Bronchus (tissue), 1 donor: ENCODE data around the gene CHRM2.

DNA sequence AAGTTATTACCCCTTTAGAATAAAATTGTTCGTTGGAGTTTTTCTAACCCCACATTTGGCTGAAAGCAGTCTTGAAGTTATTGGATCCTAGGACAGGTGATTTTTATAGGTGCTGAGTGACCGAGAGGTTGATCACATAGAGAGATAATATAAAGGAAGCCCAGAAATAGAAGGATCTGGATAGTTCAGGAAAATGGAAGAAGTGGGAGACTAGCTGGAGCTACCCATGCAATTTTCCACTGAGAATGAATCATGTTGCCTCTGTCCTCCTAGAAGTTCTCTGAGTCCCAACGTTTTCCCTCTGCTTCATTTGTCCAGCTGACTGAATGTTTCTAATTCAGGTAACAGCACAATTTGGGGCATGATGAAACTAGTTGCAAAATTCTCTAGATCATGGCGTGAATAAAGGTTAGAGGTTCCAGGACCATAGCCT is 17.9 kb upstream of the FAM180A start:
- PRO-cap = no peak

GRCh38 chr7:136868276-136869562 is at the start of gene CHRM2:
CHRM2 (plus strand) TSS chr7:136868652.
- PRO-cap = no peak

DNA sequence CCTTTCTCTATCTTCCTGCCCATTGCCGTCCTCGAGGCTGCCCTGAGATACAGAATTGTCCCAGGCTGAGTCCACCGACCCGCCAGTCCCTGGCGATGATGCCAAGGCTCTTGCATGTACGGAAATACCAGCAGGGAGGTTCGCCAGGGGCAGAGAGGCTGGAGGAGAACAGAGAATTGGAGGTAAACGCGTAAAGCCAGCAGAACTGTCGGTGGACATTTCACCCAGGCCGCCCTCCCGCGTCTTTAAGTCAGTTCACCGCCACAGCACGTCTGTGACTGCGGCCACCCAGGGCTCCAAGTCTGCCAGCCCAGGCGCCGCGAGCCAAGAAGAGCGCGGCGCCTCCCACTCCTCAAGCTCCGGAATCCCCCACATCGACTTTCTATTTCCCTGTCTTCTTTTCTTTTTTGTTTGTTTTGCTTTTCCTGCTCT is 2.1 kb downstream of the CHRM2 start:
- PRO-cap = no peak

DNA sequence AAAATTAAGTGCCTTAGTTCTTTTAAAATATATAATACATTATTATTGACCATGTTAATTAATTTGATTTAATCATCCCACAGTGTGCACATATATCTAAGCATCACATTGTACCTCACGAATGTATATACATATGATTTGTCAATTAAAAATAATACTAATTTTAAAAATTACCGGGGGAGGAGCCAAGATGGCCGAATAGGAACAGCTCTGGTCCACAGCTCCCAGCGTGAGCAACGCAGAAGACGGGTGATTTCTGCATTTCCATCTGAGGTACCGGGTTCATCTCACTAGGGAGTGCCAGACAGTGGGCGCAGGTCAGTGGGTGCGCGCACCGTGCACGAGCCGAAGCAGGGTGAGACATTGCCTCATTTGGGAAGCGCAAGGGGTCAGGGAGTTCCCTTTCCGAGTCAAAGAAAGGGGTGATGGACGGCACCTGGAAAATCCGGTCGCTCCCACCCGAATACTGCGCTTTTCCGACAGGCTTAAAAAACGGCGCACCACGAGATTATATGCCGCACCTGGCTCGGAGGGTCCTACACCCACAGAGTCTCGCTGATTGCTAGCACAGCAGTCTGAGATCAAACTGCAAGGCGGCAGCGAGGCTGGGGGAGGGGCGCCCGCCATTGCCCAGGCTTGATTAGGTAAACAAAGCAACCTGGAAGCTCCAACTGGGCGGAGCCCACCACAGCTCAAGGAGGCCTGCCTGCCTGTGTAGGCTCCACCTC is 161.9 kb downstream of the PTN start:
- PRO-cap = no peak

DNA sequence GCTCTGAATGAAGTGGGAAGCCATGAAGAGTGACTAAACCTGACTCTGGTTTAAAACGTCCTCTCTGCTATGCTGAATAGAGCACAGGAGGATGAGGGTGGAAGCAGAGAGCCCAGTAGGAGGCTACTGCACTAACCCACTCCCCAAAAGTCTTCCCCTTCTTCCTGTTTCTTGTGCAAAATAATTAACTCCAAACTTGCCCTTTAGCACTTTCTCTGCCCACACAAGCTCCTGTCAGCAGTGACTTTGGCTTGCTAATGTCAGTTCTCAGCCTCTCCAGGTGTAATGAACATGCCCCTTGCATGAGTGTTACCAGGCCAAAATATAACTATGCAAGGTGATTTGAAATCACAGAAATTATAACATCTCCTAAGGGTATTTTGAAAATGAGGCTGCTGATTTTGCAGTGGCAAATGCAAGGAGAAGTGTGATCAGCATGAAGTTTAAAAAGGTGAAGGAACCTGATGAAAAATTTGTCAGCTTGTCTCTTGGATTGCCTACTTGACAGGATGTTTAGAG is 3.8 kb upstream of the PTN start:
- PRO-cap = no peak

DNA sequence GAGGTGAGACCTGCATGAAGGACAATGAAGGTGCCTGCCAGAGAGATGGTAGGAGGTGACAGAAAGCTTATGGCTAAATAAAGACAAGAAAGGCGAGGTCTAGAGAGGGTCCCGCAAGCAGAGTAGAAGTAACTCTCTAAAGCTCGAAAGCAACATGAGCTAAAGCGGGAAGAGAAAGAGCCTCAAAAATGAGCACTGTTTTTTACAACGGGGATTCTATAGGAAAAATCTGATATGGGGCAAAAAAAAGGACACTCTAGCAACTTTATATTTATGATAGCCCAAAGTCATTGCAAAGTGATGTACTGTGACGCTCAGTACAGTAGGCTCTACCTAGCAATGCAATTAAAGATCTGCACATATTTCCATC is 91.9 kb upstream of the PTN start:
- PRO-cap = no peak

GRCh38 chr7:137579902-137580158 is 236.3 kb upstream of the PTN start:
- PRO-cap = no peak

DNA sequence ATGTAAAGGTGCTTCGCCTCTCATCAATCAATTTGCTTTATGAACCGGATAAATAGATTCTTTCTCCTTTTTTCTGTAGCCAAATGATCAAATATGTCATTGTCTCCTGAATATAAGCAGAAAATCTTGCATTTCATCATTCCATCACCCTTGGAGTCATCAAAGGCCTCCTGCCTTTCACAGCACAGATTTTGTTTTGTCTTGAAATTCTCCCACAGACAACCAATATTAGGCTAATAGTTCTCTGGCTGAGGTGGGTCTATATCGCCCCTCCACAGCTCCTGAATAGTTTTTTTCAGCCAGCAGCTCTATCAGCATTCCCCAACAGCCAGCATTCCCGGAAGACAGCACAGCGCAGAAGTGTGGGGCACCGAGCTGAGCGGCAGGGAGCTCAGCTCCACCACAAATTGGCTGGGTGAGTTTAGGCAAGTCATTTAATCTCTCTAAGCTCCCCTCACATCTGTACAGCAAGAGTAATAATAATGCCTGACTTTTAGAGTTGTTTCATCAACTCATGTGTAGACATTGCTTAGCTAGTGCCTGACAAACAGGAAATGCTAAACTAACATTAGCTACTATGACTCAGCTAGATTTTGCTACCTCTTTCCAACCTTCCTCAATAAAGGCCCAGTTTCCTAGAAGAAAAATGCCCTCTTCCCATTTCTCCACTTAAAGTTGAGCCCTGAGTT is 247.8 kb upstream of the PTN start:
- PRO-cap = no peak

DNA sequence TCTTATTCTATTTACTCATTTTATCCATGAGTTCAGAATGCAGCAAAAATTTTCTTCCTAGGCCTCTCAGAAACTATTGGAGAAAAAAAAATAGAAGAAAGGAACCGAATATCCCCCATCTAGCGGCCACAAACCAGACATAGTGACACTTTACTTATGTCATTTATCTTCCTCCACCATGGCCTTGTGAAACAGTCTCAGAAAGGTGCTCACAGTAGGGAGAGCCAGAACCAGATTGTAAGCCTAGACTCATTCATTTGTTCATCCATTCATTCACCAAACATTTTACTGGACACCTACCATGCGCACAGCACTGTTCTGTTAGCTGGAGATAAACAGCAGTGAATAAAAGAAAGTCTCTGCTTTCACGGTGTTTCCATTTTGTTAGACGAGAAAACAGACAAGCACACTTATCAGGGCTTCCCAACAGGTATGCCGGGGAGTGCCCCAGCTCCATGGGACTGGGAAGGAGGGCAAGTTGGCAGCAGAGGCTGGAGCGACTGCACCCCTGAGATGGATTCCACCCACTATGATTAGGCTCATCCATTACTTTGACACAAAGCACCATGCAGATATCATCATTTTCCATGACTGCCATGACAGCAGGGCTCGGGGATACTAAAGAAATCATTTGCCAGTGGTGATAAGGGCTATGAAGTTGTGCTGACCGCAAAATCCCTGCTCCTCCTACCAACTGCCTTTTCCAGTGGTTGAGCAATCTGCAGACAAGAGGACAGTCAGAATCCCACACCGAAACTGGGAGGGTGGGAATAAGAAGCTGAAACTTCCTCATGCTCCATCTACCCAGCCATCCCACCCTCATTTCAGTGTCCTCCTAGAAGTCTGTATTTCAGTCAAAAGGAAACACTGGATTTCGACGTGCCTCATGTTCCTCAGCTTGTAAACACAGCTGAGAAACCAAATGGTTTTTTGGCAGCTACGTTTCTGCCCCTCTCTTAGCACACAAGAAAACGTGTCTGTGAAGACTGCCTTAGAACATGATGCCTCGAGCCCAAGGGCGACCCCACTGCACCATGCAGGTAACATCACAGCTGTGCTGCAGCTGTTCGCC is 15.6 kb downstream of the CREB3L2 start:
- PRO-cap = bidirectional peak, plus-strand start at position 728 of the sequence, minus-strand start at position 620 of the sequence

DNA sequence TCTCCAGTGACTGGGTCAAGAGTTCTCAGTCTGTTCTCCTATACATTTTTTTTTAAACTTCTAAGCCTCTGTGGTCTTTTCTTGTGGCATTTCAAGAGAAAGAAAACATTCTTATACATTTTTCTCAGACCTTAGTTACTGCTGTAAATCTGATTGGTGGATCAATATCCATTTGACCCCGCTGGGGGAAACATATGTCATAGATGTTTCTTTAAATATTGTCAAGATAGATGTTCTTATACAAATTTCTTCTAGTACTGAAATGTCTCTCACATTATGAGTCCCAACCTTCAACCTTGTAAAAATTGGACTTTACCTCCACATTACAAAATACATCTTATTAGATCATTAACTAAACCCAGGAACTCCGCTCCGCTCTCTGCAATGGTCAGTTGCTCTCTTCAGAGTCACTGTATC is 8.6 kb upstream of the AKR1D1 start:
- PRO-cap = no peak

- PRO-cap = no peak
Measured at GRCh38 chr7:138107647-138107957, 31.3 kb downstream of the AKR1D1 start.

- PRO-cap = unidirectional peak, plus-strand start at chr7:138564023
Measured at GRCh38 chr7:138563712-138564094, 103.6 kb downstream of the TRIM24 start.

- PRO-cap = bidirectional peak, plus-strand start at chr7:138752900, minus-strand start at chr7:138752627
Measured at GRCh38 chr7:138752267-138753038, 45.3 kb upstream of the TMEM213 start.

GRCh38 chr7:138890581-138891601 is 90.3 kb downstream of the KIAA1549 start:
- PRO-cap = unidirectional peak, minus-strand start at chr7:138891198

DNA sequence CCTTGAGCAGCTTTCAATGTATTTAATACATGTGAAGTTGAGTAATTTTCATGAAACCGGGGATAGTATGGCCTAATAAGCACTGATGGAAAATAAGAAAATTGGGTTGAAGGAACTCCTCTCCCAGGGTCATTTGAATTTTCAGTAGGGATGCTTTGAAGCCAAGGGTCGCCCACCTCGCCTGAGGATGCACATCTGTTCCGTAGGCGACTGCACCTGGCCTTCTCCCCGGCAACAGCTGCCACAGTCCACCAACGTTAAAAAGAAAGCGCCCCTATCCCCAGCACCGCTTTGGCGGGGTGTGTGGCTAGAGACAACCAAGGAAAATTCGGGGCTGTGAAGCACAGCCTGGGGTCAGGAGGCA is 1.1 kb downstream of the ZC3HAV1L start:
- PRO-cap = no peak

GRCh38 chr7:139108478-139108545 is 1.2 kb downstream of the ZC3HAV1 start:
- PRO-cap = no peak

GRCh38 chr7:139230518-139230938 is 509 bp upstream of the UBN2 start:
- PRO-cap = bidirectional peak, plus-strand start at chr7:139230845, minus-strand start at chr7:139230791

- PRO-cap = no peak
Measured at GRCh38 chr7:139232191-139232490, 1.1 kb downstream of the UBN2 start.

GRCh38 chr7:139292098-139292608 is 49.0 kb upstream of the FMC1 start:
- PRO-cap = no peak

GRCh38 chr7:139393577-139394372 is 34.1 kb downstream of the LUC7L2 start:
- PRO-cap = no peak